Pericardium fibroblast (primary cell): ENCODE data around the genes NAE1 and CES3.

GRCh38 chr16:58463914-58464514 lies 35.9 kb upstream of the NDRG4 start:
- RAMPAGE, long total RNA, result no peak

GRCh38 chr16:58530666-58531445 lies 15.5 kb downstream of the SETD6 start:
- RAMPAGE, long total RNA, result no peak

GRCh38 chr16:58542174-58542750 lies 26.9 kb downstream of the SETD6 start:
- RAMPAGE, long total RNA, result no peak

- RAMPAGE, long total RNA, result no peak
Observed at GRCh38 chr16:58620717-58621613, 8.7 kb downstream of the CNOT1 start.

DNA sequence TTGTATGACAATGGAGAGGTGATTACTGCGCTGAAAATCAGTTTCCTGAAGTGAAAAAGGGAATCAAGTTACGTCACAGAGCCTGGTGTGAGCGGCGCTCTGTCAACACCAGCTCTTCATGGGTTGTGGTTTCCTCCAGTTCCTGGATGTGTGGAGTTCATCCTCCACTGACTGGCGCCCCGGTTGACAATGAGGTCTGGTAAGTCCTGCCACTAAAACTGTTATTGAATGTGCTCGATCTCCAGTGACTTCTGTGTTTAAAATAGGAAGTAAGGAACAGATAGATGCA lies 21.8 kb upstream of the GOT2 start:
- RAMPAGE, long total RNA, result no peak

- RAMPAGE, long total RNA, result no peak
Observed at GRCh38 chr16:65070743-65071296, 51.0 kb downstream of the CDH11 start.

GRCh38 chr16:65652151-65652404 lies 530.2 kb upstream of the CDH11 start:
- RAMPAGE, long total RNA, result no peak

DNA sequence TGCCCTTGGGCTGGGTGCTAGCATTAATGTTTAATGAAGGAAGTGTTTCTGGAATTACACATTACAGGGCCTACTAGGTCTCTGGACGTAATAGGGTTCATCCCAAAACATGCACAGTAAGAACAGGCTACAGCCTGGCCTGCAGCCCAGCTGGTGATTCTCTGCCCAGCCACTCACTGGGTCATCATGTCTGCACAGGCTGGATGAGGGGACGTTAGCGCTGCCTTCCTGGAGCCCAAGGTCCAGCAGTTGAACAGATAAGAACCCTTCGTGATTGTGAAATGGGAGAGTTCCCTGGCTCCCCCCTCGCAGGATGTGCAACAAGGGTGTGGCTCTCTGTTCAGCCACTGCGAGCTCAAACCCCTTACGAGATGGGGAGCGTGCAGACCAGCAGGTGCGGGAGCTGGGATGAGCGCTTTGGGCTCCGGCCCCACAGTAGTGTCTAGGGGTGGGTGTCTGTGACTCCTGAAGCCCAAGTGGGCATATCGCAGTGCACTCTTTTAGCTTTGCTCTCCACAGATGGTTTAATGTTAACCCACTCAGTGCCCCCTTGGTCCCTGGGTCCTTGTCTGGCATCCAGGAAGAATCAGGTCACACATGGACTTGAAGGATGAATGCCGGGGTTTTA lies 199.9 kb upstream of the CDH5 start:
- RAMPAGE, long total RNA, result no peak

- RAMPAGE, long total RNA, result no peak
Observed at GRCh38 chr16:66605972-66606572, 1.6 kb downstream of the CMTM3 start.

DNA sequence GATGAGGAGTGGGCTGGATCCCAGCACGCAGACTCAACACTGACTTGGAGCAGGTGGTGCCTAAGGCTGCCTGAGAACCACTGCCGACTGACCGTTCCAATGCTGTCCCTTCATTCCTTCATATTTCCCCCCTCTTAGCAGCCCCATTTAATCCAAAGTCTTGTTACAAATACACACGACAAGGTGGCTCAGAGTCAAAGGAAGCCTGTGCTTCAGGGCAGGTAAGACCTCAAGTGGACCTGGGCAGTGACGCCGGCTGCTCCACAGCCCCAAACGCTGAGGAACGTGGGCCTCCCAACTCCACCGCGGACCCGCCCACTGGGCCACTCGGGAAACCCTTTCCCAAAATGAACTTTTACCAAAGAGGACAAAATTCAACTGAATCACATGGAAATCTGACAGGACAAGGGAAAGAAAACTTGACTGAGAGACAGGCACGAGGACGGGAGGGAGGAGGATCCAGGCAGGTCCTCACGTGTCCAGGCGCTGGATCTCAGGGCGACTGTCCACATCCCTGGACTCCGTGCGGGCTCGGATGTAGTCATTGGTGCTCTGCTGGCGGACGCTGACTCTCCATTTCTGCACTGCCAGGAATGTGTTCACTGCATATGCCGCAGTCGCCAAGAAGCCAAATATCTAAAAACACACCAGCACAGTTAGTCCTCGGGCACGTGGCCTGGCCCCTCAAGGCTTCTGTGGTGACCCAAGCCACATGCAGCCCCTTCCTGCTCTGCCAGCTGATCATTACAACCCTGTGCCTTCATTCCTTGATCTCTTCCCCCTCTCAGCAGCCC lies 17.3 kb downstream of the CMTM3 start:
- RAMPAGE, long total RNA, result no peak

DNA sequence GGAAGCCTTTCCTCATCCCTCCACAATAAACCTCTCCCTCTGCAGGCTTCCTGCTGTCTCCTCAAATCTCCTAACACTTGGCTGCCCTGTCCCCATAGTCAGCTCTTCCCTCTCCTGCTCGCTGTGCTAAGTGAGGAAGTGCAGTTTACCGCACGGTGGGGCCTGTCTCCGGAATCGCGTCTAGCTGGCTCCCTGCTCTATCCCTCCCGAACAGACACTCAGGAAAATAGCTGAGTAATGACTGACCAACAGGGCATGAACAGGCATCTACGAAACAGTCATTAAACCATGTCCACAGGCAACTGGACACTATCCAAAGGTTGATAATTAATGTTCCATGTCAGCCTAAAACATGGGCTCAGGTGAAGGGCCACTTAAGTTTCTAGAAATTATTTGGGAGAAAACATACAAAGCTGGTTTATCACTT lies 35.8 kb downstream of the CMTM4 start:
- RAMPAGE, long total RNA, result no peak

- RAMPAGE, long total RNA, result no peak
Observed at GRCh38 chr16:66697130-66697484, 564 bp upstream of the CMTM4 start.

- RAMPAGE, long total RNA, result no peak
Observed at GRCh38 chr16:66739829-66740415, 11.5 kb downstream of the DYNC1LI2 start.

- RAMPAGE, long total RNA, result start-site peak on the minus strand at chr16:66830916-66830978, 1,190 and 985 reads in 2 replicates
Observed at GRCh38 chr16:66830321-66831228, at the start of gene NAE1. Gene NAE1, minus strand, starts transcription at chr16:66830976.

DNA sequence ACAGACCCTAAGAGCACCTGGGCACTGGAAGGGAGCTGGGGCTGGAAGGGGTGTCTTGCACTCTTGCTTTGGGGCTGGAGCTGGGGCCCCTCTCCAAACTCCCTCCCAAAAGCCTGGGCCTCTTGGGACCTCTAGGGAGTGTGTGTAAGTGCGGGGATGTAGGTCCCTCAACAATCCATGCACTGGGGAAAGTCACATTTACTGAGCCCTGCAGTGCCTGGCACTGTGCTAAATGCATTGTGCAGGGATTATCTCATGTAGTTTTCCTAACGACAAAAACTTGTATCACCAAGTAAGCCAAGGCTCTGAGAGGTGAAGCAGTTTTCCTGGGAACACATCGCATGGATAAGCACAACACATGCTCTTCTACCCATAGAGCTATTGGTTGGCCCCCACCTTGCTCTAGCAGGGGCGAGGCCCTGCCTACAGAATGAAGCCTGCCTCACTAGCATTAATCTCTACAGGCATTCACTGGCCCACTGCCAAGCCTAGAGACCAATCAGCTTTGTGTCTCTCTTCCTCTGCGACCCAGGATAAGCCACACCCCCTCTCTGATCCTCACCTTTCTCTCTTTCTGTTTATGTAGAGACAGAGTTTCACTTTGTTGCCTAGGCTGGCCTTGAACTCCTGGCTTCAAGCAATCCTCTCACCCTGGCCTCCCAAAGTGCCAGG lies 13.1 kb downstream of the CDH16 start:
- RAMPAGE, long total RNA, result no peak

- RAMPAGE, long total RNA, result no peak
Observed at GRCh38 chr16:66922971-66924115, 2.0 kb downstream of the RRAD start.

DNA sequence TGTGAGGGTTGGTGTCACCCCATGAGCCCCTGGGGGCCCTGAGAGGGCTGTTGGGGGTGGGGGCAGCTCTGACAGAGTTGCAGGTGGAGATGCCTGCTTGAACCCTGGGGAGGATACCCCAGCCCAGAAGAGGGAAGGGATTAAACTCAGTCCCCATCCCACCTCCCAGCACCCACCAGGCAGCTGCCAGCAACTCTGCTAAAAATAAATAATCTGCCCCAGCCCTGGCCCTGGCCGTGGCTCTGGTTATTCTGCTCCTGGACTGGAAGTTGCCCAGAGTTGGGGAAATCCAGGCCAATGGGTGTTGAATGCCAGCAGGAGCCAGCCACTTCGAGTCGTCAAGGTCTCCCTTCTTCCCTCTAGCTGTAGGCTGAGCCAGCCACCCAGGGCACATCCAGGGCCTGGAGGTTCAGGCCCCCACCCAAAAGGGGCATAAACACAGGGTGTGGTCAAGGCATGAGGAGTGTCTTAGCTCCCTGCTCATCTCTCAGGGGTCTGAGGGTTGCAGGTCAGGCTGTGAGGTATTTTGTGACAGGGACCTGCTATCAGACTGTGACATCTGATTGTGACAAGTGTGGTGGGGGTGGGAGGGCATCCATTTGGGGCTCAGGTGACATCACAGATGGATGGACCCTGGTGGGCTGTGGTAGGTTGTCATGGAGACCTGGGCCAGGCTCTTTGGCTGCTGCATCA lies 923 bp upstream of the RRAD start:
- RAMPAGE, long total RNA, result no peak

- RAMPAGE, long total RNA, result no peak
Observed at GRCh38 chr16:66931787-66932447, 2.3 kb downstream of the CIAO2B start.

GRCh38 chr16:66942969-66943463 lies 7.7 kb downstream of the CES2 start:
- RAMPAGE, long total RNA, result no peak

DNA sequence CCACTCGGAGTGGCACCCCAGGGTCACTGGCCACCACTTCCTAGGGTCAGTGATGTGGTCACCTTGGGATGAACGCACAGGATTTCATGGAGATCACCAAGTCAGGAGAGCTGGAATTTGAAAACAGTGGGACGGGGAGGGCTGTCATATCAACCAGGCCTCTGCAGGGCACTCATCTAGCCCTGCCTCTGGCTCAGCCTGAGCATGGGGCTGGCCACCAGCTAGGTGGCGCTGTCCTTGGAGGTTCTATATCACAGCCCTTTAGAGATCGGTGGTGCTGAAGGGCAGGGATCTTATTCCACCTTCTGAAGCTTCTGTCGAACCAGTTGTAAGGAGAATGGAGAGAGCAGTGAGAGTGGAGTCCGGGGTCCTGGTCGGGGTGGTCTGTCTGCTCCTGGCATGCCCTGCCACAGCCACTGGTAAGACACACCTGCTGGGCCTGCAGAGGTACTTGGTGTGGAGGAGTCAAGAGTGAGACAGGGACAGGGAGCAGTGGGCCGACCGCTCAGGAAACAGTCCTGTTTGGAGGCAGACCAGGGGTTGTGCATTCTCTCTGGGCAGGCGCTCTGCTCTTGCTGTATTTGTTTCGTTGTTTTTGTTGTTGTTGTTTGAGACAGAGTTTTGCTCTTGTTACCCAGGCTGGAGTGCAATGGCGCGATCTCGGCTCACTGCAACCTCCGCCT lies at the start of gene CES3:
CES3 (plus strand) TSS at position 296 of the 683 bp plus-strand sequence.
- RAMPAGE, long total RNA, result no peak